RPMI7951 (cell line): Measurements from ENCODE around the genes SPANXN2, SLITRK2, ENSG00000287585, EOLA1 and HMGB3.

GRCh38 chrX:143720615-143720910 lies at the start of gene SPANXN2:
TSS of gene SPANXN2 (minus strand) at chrX:143720752.
- RAMPAGE, long total RNA = no peak

DNA sequence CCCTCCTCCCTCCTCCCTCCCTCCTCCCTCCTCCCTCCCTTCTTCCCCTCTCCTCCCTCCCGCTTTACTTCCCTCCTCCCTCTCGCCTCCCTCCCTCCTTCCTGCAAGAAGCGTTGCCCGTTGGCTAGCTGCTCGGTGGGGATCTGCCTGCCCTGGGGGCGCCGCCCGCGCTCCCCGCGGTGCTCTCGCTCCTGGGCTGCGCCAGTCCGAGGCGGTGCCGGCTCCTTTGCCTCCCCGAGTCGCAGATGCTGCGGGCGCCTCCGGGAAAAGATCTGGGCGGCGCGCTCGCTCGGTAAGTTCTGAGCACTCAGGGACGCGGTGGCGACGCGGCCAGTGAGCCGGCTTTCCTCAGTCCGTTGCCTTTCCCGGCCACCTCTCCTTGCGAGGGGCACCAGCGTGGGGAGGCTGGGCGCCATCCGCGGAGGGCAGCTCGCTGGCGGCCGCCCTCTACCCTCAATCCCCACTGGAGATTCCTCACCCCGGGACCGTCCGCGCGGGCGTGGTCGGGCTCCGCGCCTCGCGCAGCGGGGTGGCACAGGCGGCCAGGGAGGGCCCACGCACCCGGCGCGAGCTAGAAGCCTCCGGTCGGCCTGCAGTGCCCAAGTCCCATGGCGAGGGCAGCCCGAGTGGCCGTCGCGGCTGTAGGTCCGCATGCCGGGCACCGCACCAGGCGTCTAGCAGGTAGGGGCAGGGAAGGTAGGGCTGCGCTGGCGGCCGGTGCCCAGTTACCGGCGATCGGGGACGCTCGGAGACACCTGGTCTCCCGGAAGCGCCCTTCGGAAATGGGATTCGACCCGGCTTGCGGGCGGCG lies at the start of gene SLITRK2:
TSS of gene SLITRK2 (plus strand) at position 95 of the 811 bp plus-strand sequence.
- RAMPAGE, long total RNA = no peak

- RAMPAGE, long total RNA = no peak
These were observed 34.0 kb upstream of the FMR1 start for GRCh38 chrX:147877557-147878223.

GRCh38 chrX:148459157-148459751 lies 41.2 kb upstream of the AFF2 start:
- RAMPAGE, long total RNA = no peak

- RAMPAGE, long total RNA = no peak
These were observed 1.1 kb downstream of the AFF2 start for GRCh38 chrX:148501621-148501874.

DNA sequence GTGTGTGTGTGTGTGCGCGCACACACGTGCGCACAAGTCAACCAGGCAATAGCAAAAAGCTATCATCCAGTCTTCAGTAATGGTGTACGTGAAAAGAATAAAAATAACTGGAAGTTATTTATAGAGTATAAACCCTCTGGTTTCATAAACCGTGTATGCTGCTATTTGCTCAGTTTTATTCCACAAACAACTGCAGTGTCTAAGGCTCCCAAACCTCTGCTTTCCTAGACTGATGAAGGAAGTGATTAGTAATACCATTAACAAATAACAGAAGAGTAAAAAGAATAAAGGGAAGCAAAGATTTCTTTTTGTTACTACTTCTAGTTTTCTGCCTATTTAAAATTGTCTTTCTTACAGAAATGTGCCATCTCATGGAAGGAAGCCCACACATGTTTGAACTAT lies 76.9 kb downstream of the AFF2 start:
- RAMPAGE, long total RNA = no peak

GRCh38 chrX:149415434-149415939 lies at the start of gene ENSG00000287585:
TSS of gene ENSG00000287585 (minus strand) at chrX:149415506.
- RAMPAGE, long total RNA = no peak

DNA sequence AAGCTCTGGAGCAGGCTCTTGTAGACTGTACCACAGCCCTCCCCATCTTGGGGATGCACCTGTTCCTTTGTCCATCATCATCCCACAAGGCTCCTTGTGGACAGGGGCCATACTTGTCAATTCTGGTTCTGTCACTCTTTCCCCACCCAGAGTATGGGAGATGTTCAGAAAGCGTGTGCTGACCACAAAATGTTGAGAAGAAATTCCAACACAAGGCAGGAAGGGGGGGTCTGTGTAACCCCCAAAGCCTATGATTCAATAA lies 18.6 kb downstream of the IDS start:
- RAMPAGE, long total RNA = no peak

- RAMPAGE, long total RNA = no peak
These were observed 9.5 kb downstream of the IDS start for GRCh38 chrX:149495549-149495974.

DNA sequence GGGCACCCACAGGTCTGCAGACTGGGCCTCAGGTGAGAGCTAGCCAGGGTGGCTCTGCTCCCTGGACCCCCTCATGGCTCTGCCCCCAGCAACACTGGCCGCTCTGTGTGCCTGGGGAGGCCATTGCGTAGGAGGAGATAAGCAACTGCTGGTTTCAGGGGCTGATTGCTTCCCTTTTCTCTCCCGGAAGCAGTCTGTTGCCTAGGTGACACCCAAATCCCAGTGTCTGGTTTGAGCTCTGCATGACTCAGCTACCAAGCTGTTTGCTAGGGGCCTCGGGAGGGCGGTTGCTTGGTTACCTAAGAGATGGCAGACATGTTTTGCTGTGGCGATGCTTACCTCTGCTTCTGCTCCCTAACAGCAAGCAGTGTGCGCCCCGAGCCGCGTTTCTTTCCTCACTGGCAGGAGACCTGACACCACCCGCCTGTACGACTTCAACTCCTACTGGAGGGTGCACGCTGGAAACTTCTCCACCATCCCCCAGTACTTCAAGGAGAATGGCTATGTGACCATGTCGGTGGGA lies 15.4 kb upstream of the EOLA1 start:
- RAMPAGE, long total RNA = no peak

- RAMPAGE, long total RNA = no peak
These were observed 5.4 kb upstream of the EOLA1 start for GRCh38 chrX:149534941-149536272.

DNA sequence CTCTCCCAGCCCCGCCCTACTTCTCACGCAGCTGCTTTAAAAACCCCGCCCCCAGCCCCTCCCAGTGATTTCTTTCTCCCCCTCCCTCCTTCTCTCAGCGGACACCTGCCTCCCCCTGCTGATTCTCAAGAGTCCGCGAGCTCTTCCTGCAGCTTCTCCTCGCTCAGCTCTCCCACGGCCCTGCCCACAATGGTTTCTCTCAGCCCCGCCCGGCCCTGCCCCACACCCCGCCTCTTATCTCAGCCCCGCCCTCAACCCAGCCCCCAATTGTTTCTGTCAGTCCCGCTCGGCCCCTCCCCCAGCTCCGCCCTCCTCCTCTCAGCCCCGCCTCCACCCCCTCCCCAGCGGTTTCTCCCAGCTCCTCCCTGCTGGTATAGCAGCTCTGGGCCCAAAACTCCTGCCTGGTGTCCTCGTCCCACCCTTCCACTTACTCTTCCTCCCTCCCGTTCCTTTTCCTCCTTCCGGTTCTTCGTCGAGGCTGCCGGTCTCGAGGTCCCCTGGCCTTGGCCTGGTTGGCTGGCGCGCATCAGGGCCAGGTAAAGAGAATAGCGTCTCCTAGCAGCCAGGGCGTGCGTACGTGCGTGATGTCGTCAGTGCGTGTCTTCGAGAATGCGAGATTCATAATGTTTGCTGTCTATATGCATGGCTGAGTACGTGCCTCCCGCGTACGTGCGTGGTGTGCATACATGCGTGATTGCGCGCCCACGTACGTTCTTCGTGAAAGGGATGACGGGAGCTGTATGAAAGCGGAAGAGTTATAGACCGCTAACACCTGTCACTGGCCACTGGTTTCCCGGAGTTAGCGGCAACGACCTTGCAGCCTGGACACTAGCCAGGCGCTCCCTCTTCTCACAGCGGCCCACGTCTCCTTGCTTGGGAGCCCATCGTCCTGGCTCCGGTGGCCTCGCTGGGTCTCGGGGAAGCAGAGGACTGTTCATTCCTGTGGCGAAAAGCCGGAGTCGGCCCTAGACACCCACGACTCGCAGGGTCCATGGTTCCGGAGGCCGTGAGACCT lies at the start of gene EOLA1:
TSS of gene EOLA1 (plus strand) at position 749 of the 1,015 bp plus-strand sequence.
- RAMPAGE, long total RNA = no peak

- RAMPAGE, long total RNA = no peak
These were observed 36.6 kb downstream of the MAGEA9 start for GRCh38 chrX:149818311-149818700.

DNA sequence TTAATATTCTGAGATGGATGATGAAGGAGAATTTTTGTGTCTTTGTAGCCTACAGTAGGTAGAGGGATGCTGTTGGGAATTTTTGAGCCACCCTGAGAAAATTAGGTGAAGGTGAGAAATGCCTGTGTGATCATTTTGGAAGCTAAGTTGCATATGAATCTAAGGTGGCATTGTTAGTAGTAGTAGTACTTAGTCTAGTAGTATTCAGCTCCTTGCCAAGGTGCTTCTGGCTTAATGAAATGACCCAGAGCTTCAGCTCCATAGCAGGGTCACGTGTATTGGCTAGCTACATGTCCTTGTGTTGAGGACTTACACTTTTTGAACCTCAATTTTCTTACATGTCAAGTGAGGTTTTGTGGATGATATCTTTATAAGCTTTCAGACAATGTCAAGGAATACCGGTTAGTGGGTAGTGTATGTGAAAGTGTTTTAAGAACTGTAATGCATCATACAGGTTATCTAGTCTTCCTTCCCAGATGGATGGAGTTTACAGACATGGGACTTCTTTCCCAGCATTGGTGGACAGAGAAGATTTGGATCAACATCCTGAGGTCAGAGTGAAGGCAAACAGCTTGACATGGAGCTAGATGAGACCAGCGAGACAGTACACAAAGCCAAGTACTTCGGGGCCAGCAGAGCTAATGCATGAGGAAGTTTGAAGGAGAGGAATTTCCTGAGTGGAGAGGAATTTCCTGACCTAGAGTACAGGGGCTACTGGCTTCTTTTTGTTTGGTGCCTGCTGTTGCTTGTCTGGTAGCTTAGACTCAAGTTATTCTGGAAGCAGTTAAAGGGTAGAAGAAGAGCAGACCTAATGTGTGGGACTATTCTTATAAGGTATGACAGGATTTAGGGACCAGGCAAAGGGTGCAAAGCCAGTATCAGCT lies 68.8 kb upstream of the EOLA2 start:
- RAMPAGE, long total RNA = no peak

DNA sequence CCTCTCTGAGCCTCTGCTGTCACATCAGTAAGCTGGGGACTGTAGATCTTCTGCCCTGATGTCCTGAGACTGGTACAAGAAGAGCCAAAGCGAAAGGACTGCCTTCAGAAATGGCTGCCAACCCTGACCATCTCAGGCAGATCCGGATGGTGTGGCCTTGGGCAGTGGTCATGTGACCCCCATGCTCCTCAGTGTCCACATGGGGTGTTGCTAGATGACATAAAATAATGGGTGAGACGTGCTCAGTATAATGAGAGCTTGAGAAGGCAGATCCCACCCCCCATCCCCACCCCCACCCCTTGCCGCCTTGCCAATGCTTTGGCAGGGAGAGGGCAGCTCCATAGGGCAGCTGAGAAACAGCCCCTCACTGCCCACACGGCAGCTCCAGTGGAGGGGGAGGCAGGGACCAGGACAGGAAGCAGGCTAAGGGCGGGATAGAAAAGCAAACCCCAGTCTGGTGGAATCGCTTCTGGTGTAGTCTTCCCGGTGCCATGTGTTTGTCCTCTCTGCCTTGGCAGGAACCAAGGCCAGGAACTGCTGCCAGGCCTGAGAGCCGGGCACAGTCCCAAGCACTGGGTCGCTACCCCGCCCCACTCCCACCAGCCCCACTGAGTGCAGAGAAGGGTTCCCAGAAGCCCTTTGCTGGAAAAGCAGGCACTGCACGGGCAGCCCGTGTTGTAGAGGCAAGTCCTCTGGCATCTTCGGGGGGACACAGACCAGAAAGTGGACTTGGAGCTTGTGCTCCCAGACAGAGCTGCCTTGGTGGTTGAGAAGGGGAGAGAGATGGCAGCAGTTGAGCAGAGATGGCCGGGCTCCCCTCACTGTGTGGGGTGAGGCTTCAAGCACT lies 60.1 kb upstream of the MTM1 start:
- RAMPAGE, long total RNA = no peak

DNA sequence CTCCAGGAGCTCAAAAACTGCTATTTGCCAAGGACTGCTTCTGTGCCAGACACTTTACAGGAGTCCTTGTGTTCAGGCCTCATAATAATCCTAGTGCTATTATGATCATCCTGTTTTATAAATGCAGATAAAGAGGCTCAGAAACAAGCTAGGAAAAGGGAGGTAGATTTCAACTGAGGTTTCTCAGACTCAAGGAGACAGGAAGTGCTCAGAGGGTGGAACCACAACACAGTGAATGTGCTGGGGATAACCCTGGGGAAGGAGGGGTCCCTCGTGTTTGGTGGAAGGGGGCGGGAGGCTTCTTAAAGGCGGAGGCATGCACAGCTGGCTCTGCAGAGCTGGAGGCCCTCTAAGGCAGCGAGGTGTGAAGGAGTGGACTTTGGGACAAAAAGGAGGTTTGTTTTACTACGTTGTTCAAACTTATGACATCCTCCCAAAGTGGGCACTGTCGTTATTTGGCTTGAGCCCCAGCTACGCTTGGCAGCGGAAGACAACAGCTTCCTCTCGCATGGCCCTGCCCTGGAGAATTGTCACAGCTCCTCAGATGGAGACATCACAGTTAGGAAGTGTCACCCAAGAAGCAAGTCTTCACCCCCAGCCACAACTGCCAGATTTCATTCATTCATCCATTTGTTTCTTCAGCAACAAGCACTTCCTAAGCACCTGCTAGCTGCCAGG lies 21.7 kb upstream of the MTM1 start:
- RAMPAGE, long total RNA = no peak

- RAMPAGE, long total RNA = no peak
These were observed 3.5 kb upstream of the CD99L2 start for GRCh38 chrX:150902066-150902360.

GRCh38 chrX:150982566-150983693 lies at the start of gene HMGB3:
TSS of gene HMGB3 (plus strand) at chrX:150983335.
- RAMPAGE, long total RNA = start-site peak on the plus strand at chrX:150983299-150983363, 2,881 and 1,162 reads in 2 replicates

DNA sequence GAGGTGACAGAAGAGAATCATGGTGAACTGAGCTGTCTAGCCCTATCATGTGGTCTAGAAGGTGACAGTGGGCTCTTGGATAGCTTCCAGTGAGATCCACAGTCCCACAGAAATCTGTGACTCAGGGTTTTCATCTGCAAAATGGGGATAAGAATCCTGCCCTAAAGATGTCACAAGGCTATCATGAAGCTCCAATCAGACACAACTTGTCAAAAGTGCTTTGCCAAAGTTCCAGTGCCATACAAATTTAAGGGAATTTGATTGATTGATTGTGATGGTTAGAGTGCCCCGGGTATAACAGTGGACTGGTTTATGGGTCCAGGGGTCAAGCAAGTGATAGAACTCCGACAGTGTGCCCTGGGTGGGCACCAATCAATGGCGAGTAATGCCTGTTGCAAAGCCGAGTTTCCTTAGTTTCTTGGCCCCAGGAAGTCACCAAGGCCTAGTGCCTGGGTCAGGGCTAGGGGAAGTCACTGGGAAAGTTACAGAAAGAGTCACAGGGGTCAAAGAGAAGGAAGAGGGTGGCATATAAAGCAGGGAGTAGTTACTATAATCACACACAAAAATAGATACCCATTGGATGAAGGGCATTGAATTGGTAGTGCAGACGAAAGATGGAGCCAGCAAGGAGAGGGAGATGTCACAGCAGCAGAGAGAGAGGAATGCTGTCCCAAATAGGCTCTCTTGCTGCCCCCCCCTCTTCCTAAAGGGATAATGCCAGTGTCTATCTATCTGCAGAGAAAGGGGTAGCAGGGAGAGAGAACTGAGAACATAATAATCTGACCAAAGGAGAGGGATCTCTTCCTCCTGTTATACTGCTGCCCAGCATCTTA lies 20.9 kb downstream of the GABRE start:
- RAMPAGE, long total RNA = no peak

DNA sequence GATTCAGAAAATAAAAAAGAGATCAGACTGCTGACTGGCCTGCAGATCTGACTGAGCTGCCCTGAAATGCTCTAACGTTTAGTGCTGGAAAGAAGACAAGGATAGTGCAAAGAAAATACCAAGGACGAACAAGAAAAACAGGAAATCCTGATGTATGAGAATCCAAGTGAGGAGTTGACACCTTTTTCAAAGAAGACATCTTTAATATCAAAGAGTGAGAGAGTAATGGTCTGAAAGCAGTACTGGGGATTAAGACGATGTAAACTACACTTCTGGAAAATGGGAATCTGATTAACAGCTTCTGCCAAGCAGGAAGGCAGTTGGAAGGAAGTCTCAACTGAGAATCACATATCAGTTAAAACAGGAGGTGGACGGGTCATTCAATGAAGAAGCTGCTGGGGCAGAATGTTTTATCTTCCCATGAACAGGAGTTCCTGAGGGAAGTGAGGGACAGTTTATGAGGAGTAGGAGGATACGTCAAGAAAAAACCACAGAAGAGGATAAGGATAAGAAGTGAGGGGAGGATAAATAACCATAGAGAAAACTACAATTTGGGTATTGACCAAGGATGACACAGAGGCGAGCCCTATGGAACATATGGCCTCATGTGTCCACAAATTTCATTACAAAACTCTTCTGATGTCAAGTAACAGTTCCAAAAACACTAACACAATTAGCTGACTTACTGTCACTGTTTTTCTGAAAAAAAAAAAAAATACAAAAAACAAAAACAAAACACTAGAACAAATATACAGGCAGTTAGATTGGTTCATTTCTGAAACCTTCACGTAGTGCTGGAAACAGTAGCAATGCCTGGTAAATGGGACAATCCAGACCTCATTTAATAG lies 38.7 kb upstream of the MAGEA10 start:
- RAMPAGE, long total RNA = no peak